Osteoblast (primary cell): ENCODE measurements around the gene MAT2A.

- CAGE, long polyA plus RNA: no peak
- RRBS: no CpG with 5 or more reads among the region's 11 CpGs
Measured at GRCh38 chr2:85445403-85446771, 27.4 kb downstream of the SH2D6 start.

- CAGE, long polyA plus RNA: no peak
- RRBS: no CpG with 5 or more reads among the region's 10 CpGs
Measured at GRCh38 chr2:85457988-85458644, 39.6 kb downstream of the SH2D6 start.

DNA sequence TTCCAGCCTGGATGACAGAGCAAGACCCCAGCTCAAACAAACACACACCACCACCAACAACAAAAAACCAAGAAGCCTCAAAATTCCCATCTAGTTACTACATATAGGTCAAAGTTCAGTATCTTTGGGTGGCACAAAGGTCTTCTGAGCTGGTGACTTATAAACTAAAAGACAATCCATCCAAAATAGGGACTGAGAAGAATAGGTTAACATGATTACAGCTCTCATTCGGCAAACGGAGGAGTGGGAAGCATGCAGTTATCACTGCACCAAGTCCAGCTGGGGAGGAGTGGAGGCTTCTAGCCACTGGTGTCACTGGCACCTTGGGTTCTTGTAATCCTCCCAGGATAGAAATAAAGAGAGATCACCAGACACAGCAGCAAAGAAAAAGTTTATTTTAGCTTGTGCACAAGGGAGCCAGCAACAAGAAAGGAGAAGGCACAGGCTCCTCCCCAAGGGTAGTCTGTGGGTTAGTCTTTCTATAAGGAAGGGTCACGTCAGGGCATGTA is 57.5 kb downstream of the SH2D6 start:
- CAGE, long polyA plus RNA: no peak
- RRBS: no CpG with 5 or more reads among the region's 3 CpGs

GRCh38 chr2:85538134-85538234 is 984 bp upstream of the MAT2A start:
- CAGE, long polyA plus RNA: no peak
- RRBS: no CpG with 5 or more reads among the region's 3 CpGs

- CAGE, long polyA plus RNA: no peak
- RRBS: under 1% methylated on average over 18 of the region's 61 CpGs
Measured at GRCh38 chr2:85538984-85539449, at the start of gene MAT2A. Gene MAT2A, plus strand, starts transcription at chr2:85539168.

GRCh38 chr2:85540870-85541561 is 2.0 kb downstream of the MAT2A start:
- CAGE, long polyA plus RNA: no peak
- RRBS: no CpG with 5 or more reads among the region's 2 CpGs

DNA sequence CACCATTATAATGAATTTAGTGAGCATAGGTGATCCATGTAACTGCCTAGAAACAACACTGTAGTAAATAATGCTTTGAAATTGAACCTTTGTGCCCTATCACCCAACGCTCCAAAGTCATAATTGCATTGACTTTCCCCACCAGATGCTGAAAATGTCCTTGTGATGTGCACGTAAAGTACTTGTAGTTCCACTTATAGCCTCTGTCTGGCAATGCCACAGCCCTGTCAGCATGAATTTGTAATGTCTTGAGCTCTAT is 4.9 kb downstream of the MAT2A start:
- CAGE, long polyA plus RNA: no peak
- RRBS: no CpG with 5 or more reads among the region's 2 CpGs

GRCh38 chr2:85544236-85545201 is 5.6 kb downstream of the MAT2A start:
- CAGE, long polyA plus RNA: no peak
- RRBS: no CpG with 5 or more reads among the region's 7 CpGs

DNA sequence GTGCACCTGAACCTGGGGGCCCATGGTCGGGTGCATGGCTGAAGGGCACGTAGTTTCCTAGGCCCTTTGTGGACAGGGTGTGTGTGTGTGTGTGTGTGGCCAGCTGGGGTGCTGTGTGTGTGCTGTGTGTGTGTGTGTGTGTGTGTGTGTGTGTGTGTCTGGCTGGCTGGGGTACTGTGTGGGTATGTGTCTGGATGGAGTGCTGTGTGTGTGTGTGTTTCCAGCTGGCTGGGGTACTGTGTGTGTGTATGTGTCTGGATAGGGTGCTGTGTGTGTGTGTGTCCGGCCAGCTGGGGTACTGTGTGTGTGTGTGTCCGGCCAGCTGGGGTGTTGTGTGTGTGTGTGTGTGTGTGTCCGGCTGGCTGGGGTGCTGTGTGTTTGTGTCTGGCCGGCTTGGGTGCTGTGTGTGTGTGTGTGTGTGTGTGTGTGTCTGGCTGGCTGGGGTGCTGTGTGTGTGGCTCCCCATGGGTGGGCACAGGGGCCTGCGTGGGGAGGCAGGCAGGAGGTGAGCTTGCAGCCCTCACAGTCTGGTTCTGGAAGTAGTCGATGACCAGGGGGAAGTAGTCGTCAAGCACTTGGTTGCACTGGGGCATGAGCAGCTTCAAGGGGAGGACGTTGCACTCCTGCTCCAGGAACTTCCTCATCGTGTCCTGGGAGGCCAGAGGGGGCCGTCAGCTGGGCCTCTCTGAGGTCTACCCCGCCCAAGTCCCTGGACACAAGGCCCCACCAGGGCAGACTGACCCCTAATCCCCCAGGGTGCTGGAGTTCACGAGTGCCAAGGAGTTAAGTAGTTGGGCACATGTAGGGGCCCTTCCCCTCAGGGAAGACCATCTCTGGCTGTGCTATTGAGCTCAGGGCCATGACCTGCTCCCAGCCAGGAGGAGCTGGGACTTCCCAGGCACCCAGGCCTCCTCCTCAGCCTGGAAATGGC is 1.6 kb downstream of the SFTPB start:
- CAGE, long polyA plus RNA: no peak
- RRBS: 90% methylated on average over 1 of the region's 14 CpGs

DNA sequence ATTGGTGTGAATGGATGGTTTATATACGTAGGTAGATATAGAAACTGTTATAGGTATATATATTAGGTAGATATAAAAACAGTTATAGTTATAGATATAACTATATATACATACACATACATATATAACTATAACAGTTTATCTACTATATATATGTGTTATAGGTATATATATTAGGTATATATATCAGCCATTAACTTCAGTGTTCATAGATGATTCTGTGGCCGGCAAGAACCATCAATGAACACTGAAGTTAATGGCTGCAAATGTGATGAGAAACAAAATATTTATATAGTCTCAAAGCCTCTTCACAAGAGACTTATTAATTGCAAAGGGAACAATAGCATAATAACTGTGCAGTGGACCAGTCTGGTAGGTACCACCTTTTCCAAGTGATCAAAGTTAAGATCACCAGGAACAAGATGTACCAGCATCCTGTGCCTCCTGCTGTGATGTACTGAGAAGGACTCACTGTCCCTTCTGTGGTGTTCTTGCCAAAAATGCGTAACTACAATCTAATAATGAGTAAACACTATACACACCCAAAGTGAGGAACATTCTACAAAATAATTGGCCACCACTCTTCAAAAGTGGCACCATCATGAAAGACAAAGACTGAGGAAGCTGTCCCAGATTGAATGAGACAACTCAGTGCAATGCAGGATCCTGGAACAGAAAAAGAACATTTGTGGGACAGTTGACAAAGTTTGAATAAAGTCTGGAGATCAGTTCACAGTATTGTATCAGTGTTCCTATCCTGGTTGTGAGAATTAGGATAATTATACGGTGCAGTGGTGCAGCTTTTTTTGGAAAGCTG is 14.4 kb downstream of the GNLY start:
- CAGE, long polyA plus RNA: no peak
- RRBS: no CpG with 5 or more reads among the region's 4 CpGs

- CAGE, long polyA plus RNA: no peak
- RRBS: no CpG with 5 or more reads among the region's 8 CpGs
Measured at GRCh38 chr2:85743454-85744129, 10.2 kb upstream of the ATOH8 start.

- CAGE, long polyA plus RNA: no peak
- RRBS: no CpG with 5 or more reads among the region's 2 CpGs
Measured at GRCh38 chr2:85761712-85762093, 7.9 kb downstream of the ATOH8 start.

- CAGE, long polyA plus RNA: no peak
- RRBS: 64% methylated on average over 3 of the region's 12 CpGs
Measured at GRCh38 chr2:85773085-85773700, 19.4 kb downstream of the ATOH8 start.

DNA sequence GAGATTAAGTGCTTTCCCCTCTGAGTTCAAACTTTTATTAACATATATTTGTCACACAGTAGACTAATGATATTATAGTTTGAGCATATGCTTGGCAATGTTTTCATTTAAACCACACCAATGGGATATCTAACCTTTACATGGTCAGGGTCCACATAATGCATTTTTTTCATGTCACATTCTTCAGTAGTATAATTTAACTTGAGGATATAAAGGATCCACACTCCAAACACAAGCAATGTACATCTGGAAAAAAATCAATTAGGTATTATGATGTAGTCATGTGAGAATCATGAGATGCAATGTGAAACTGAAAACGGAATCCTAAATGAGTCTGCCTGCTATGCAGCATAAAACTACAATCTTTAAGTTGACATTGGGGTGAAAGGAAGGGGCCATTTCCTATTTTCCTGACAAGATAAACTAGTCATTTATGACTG is 27.7 kb downstream of the ST3GAL5 start:
- CAGE, long polyA plus RNA: no peak
- RRBS: no CpG with 5 or more reads among the region's 1 CpG

GRCh38 chr2:85921053-85921676 is 32.4 kb upstream of the ST3GAL5 start:
- CAGE, long polyA plus RNA: no peak
- RRBS: 23% methylated on average over 2 of the region's 4 CpGs

DNA sequence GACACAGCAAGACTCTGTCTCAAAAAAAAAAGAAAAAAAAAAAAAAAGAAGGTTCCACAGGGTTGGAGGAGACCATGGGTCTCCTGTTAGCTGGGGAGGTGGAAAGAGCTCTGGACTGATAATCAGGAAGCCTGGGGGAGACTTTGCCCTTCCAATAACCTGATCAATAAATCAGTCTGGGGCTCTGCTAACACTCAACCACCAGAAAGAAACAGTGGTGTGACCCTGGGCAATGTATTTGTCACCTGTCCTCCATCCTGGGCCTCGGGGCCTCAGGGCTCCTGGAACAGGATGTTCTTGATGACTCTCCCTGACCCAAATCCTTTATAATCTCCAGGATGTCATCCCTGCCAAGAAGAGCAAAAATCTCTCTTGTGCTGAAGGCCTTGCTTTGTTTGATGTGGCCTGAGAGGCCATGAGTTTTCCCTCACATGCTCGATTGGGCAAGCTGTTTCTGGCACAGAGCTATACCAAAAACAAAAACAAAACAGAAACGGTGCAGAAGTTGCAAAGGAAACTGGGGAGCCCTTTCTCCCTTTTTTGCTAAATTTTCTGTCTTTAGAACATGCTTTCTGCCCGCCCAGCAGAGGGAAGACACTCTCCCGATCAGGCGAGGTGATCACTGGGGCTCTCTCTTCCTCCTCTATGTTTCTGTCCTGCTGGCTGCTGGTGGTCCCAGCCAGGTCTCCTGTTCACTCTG is 35.7 kb upstream of the ST3GAL5 start:
- CAGE, long polyA plus RNA: no peak
- RRBS: no CpG with 5 or more reads among the region's 6 CpGs

DNA sequence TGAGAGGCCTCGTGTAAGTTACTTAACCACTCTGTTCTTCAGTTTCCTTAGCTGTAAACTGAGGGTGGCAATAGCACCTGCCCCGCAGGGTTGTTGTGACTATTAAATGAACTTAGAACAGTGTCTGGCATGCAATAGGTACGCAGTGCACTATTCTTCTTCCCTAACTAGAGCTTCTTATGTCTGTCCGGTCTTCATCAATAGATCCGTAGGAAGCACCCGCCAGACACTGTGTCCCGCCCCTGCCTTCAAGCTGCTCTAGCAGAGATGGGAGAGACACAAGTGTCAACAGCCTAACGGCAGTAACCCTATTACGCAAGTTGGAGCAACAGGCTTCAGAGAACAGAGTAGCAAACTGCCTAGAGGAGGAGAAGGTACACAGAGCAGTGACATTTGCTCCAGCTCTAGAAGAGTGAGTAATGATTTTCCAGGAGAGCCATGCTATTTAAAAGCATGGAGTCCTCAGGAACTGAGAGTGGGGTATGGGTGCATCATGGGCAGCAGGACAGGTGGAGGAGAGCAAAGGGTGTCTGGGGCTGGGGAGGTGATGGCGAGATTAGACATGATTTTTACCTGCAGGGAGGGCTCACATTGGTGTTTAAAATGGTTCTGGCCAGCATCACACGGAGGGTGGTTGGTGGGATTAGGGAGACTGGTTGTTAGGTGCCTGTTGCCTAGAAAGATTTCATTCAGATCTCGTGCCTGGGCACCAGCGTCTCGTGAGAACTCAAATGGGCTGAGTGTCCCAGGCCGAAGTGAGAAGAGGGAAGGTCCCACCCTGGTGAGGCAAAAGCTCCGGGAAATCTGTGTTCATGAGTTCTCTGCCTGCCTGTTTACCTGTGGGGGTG is 63.0 kb upstream of the ST3GAL5 start:
- CAGE, long polyA plus RNA: no peak
- RRBS: no CpG with 5 or more reads among the region's 16 CpGs

- CAGE, long polyA plus RNA: no peak
- RRBS: 100% methylated on average over 4 of the region's 16 CpGs
Measured at GRCh38 chr2:86043870-86044611, 61.6 kb downstream of the POLR1A start.

DNA sequence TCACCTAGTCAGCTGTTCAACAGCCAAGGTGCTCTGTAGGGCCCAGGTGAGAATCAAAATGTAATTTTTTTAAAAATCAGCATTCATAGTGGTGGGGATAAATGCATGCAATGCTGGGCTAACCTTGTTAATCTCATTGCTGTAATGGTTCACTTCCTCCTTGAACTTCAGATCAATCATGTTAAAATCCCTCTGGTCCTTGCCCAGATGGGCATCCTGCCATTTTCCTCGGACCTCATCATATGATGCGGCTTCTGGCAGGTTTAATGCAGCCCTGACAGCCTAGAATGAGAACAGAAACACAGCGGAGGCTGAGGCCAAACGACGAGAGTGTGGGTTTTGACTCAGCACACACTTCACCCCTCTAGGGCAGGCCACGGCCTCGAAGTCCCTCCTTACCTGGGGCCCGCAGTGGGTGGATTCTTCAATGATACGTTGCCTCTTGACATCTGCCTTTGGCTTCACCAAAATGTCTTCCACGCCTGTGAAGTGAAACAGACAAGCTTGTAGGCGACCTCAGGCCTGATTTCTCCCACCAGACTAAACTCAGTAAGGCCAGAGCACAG is 56.8 kb downstream of the POLR1A start:
- CAGE, long polyA plus RNA: no peak
- RRBS: no CpG with 5 or more reads among the region's 11 CpGs

GRCh38 chr2:86215301-86216338 is 16.4 kb downstream of the MRPL35 start:
- CAGE, long polyA plus RNA: no peak
- RRBS: no CpG with 5 or more reads among the region's 11 CpGs